Ureter (tissue), 1 donor: Measurements from ENCODE around the genes BCLAF1 and IL22RA2.

DNA sequence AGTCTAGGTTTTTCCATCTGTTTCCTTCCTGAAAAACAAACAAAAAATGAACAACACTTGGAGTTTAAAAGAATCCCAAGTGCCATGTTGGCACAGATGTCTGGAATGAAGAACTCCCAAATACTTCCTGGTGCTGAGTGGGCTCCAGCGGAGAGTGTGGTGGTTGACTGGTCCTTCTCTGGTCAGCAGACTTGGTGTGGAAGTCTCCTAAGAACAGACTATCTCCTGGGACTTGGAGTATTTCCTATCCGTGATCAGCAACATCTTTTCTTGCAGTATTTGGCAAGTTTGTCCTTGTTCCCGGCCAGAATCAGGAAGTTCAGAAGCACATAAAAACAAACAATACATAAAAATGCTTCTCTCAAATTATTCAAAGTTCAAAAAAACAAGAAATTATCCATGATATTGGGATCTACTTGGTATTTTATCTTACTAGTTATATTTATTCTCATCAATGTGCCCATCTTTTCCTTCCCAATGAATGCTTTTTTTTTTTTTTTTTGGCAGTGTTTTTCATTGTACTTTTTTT lies 154.1 kb downstream of the MTFR2 start:
- PRO-cap: no peak

GRCh38 chr6:136225541-136225812 lies 24.6 kb downstream of the MTFR2 start:
- PRO-cap: no peak

GRCh38 chr6:136252662-136253054 lies 2.5 kb upstream of the MTFR2 start:
- PRO-cap: no peak

DNA sequence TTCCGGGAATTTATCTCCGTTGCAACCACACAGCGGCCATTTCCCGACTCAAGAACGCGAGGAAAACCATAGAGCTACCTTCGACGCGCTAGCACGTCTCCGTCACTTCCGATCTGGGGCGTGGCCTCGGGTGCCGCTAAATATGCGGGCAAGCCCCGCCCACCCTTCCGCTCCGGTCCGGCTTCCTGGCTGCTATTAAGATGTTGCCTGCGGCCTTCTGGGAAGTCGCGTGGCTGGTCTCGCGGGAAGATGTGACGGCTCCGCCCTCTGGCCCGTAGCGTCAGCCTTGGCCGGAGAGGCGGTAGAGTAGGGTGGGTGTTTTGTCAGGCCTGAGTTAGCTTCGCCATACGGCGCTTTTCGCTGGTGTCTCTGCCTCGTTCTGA lies at the start of gene BCLAF1:
BCLAF1 (minus strand) TSS at position 115 of the 383 bp plus-strand sequence.
- PRO-cap: bidirectional peak, plus-strand start at position 323 of the sequence, minus-strand start at position 113 of the sequence

GRCh38 chr6:136551119-136551601 lies 938 bp upstream of the MAP7 start:
- PRO-cap: no peak

GRCh38 chr6:136592057-136592971 lies 42.1 kb upstream of the MAP7 start:
- PRO-cap: no peak

- PRO-cap: no peak
Measured at GRCh38 chr6:136784912-136785837, 7.1 kb downstream of the MAP3K5 start.

GRCh38 chr6:136822652-136823290 lies 379 bp downstream of the PEX7 start:
- PRO-cap: no peak

DNA sequence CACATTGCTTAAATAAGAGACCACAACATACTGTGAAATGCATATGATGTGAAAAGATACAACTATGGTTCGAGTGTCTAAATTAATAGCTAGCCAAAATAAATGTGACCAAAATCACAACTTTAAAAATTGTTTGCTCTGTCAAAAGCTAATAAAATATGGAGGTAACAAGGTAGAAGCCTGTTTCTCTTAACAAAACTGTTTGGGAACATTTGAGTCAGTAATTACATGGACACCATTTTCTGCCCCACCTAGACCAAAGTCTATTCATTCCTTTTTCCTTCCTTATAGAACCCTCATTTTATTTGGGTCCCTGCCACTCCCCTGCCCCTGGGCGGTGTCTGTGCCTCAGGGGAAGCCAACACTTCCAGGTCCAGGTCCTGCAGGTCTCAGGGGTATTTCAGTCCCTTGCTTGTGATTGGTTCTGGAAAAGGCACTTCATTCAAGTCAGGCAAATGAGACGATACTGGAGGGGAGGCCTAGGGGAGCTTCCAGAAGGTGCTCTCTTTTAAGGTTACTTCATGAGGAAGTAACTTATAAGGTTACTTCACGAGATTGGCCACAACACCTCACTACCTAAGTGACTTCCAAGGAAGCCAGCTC lies 42.2 kb downstream of the SLC35D3 start:
- PRO-cap: no peak

GRCh38 chr6:137173491-137174070 lies at the start of gene IL22RA2:
IL22RA2 (minus strand) TSS chr6:137173644.
- PRO-cap: no peak

DNA sequence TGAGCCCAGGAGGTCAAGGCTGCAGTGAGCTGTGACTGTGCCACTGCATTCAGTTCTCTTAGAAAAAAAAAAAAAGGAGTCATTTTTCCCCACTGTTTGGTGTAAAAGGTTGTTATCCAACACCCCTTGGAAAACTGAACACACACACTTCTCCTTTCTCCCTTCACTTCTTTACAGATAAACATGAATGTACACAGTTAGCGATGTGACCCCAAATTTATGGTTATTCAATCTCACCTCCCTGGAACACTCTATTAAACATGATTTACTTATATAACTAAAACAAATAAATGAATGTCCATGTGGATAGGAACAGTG lies 9.0 kb downstream of the IFNGR1 start:
- PRO-cap: no peak

DNA sequence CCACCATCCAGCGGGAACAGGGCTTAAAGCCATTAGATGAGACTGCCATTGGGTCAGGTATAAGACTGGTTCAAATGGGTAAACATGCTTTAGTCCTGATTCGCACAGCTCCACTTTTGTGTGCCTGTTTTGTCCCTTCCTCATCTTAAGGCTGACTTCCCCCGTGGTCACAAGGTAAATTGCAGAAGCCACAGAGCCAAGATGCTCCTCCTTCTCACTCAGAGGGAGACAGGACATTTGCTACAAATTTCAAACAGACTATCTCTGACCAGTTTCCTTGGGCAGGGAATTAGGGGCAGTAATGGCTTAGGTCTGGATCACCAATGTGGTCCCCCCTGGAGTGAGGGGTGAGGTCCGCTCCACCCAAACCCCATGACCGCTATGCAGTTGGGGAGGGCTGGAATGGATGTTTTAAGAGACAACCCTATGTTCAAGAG lies 11.4 kb upstream of the IFNGR1 start:
- PRO-cap: no peak

DNA sequence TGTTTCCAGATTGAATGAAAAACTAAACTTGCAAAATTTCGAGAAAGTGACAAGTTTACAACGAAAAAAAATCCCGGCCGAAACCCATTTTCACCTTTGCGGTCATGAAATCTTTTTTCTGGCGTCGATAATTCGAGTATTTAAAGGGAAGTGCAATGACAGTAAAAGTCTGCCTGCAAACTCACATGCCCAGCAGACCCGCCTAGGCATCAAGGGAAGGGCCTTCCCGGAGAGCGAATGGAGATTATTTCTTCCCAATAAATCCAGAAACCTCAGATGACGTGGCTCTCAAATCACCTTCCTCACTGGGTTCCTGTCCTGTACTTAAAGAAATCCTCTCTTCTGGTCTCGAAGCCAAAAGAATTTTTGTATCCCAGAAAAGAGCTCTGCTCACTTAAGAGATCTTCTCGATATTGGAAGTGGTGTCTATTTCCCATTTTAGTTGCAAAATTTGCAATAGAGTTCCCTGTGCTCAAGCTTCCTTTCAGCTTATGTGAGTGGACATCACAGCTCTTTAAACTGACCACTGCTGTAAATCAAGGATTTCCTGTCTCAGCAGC lies 4.1 kb downstream of the OLIG3 start:
- PRO-cap: no peak

- PRO-cap: no peak
Measured at GRCh38 chr6:137707451-137707889, 159.6 kb upstream of the TNFAIP3 start.

DNA sequence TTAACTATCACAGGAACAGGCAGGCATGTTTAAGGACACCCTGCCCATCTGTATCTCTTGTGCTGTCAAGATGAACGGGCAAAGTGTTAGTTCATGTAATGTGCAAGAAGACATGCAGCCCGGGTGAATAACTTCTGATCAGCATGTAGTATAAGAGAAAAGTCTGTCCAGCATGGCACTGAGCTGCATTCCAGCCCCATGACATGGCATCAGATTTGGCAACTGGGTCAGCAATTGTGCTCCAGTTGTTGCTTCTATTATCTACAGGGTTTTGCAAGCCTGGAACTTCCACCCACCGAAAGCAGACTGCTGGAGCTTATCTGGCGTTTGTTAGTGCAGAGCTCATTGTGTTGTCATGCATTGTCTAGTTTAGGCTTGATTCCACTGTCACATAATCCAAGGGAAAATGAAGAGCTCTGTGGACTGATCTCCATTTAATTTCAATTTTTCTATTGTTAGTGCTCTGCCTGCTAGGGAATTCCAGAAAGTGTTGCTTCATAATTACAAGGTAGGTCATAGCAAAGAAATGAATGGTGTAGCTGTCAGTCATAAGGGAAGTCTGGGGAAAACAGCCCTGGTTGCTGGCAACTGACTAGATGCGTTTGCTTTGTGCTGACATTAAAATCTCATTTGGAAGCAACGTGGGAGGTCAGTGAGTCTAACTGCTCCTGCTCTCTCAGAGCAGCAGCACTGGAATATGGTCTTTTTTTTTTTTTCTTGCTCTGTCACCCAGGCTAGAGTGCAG lies 138.2 kb upstream of the TNFAIP3 start:
- PRO-cap: no peak

DNA sequence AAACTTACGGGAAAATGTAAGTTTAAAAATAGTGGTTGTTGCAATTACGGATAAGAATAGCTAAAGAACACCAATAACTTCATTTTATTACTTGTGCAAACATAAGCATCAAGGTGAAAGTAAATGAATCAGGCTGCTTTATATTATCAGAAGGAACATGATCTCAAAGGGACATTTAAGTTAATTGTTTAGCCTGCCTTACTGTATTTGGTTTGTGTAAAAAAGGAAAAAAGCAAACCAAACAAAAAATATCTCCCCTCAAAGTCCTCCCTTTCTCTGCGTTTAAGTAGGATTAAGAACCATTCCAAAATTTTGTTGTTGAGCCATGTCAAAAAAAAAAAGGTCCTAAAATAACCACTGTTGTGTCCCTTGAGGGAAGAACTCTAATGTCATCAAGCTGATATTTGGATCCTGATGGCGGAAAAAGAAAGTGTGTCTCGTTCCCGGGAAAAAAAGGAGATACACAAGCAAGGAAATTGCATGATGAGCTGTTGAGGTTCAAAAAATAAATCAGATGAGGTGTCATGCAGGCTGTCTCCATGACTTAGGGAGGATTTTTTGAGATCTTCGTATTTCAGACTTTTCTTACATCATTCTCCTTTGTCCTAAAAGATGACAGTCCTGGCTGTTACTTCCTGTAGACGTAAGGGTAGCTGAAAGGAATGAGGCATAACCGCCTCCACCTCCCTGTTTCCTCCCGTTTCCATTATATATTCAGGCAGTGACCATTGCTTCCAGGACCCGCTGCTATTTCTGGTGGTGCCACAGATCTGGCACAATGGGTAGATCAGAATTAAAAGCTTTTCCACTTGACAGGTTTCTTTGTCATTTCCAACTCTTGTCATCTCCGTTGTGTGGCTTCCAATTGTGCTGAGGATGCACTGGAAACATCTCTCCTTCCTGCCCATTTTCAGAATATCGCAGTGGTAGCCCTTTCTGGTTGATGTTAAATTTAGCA lies 117.4 kb upstream of the TNFAIP3 start:
- PRO-cap: no peak

- PRO-cap: no peak
Measured at GRCh38 chr6:137772979-137773332, 94.1 kb upstream of the TNFAIP3 start.

- PRO-cap: no peak
Measured at GRCh38 chr6:137793919-137794686, 73.0 kb upstream of the TNFAIP3 start.

DNA sequence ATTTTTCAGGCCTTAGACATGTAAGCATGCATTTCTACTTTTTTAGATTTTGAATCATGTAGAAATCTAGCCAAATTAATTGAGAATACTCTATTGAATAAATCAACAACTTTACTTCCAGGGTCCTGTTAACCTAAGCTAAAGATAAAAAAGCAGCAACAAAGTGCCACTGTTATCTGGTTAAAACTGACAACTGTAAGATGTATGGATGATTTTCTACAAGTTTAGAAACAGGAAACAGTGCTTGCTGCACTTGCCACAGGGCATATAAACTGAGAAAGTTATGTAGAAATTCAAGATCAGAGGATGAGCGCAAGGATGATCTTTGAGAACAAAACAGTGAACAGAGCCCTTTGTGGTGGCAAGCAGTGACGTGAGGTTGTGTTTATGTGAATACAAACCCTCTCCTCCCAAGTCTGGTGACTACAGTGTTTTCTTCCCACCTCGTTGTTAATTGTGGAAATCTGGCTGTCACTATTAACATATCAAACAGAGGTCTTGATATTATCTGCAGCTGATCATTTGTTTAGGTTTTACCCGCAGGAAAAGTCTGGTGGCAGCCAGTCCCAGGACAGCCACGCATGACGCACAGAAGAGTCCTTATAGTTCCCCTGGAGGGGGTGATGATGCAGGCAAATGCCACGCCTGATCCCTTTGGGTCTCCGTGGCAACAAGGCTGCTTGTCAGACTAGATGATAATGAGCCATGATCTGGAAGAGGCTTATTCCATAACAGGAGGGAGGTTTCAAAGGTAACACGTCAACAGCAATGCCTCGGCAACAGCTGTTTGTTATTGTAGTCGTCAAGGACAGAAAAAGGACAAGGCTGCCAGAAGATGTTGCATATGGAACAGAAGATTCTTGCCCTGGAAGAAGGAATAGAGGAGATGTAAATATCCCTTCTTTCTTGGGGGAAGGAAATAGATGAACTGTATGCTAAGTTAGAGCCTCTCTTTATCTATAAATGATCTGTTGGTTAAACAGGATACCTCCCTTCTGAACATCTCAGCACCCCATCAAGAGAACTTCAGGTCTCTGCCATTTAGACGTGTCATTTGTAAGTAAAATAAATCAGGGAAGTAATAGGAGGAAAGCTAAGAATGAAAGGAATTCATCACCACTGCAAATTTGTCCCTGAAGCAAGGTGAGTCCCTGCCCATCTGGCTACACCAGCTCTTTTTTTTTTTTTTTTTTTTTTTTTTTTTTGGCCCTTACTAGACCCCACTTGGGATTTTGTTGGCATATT lies 42.9 kb upstream of the TNFAIP3 start:
- PRO-cap: no peak

DNA sequence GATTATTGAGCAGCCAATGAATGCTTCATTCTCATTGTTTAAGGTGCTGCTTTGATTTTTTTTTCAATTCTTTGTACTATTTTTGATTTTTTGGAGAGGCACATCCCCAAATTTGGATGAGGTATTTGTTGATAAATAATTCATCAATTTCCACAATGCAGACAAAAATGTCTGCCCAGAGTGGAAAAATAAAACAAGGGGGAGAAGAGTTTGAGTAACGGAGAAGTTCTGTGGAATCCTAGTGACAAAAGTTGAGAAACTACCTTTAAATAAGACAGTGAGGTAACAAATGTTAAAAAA lies 1.3 kb downstream of the TNFAIP3 start:
- PRO-cap: no peak